Thoracic aorta endothelial cell (primary cell): ENCODE measurements around a stretch of chr10.

DNA sequence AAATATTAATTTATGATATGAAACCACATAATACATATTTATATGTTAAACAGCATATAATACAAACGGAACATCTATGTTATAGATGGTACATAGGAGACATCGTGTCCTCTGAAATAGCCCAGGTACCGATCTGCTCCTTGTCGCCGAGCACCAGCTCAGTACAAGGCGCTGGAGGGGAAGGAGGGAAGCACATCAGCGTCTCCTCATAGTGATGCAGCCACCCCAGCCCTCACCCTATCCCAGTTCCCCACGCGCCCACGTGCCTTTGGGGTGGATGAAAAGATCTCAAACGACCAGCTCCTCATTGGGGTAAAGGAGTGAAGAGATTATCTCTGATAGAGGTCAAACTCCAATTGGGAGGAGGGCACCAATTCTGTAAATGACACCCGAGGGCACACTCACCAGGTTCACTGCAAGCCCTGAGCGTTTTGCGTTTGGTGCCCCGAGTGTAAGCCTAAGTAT is 9.1 kb upstream of the EMX2 start:
- CAGE, long polyA plus RNA = no peak

- CAGE, long polyA plus RNA = no peak
Observed at GRCh38 chr10:117543967-117544613, 1.5 kb downstream of the EMX2 start.

DNA sequence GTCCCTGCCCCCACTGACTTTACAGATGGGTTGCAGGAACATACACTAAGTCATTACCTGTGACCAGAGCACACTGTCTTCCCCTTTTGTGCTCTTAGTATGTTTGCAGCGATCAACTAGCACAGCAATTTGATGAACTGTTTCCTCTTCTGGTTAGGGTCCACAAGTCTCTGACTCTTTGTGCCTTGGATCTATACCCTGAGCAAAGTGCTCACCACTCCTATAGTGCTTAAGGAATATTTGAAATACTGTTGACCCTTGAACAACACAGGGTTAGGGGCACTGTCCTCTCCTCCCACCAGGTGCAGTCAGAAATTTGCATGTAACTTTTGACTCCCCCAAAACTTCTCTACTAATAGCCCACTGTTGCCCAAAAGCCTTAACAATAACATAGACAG is 145.6 kb downstream of the RAB11FIP2 start:
- CAGE, long polyA plus RNA = no peak

GRCh38 chr10:118032406-118032841 is 14.3 kb downstream of the RAB11FIP2 start:
- CAGE, long polyA plus RNA = no peak

GRCh38 chr10:118047176-118047757 is 526 bp upstream of the RAB11FIP2 start:
- CAGE, long polyA plus RNA = no peak

- CAGE, long polyA plus RNA = no peak
Observed at GRCh38 chr10:118269494-118269976, 72.6 kb downstream of the FAM204A start.

DNA sequence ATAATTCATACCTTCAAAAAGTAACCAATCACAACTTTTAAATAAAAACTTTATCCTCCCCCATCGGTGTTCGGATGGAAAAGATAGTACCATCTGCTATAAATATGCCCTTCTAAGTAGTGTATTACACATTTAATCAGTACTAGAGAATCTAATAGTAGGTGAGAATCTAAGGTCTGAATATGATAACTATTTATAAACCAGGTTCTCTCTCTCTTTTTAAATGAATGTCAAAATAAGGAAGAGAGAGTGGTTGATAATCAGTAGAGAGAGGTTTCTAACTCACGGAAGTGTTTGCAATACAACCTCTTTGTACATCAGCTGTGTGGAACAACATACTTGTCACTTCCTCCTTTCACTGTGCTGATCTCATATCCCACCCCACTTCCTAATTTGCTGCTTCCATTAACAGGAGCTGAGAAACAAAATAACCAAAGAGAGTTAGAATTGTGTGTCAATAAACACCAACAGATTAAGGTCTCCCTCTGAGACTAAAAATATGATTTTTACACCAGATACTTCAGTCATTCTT is 25.2 kb downstream of the CACUL1 start:
- CAGE, long polyA plus RNA = no peak

DNA sequence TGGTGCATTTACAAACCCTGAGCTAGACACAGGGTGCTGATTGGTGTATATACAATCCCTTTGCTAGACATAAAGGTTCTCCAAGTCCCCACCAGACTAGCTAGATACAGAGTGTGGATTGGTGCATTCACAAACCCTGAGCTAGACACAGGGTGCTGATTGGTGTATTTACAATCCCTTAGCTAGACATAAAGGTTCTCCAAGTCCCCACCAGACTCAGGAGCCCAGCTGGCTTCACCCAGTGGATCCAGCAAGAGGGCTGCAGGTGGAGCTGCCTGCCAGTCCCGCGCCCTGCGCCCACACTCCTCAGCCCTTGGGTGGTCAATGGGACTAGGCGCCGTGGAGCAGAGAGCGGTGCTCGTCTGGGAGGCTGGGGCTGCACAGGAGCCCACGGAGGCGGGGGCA is 5.1 kb upstream of the CACUL1 start:
- CAGE, long polyA plus RNA = no peak

DNA sequence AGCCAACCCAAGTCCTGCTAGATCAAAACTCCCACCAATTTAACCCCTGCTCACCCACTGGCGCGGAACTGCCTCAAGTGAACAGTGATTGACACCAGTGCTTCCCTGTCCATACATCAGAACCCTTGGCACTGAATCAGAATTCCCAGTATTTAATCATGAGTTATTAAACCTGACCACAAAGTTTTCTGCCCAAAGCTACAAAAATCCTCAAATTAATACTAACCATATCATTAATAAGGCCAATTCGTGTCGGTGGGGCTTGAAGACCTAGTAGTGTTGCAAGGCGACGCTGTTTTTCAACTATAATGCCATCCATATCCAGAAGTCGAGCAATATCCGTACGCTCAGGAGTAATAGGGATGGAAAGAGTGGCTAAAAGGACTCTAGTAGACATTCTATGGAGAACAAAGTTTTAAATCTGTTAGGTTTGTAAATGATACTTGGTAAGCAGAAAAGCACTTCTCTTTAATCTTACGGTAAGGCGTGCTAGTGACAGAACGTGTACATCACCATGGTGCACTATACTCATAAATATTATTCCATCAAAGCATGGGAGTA is 15.4 kb downstream of the EIF3A start:
- CAGE, long polyA plus RNA = no peak

DNA sequence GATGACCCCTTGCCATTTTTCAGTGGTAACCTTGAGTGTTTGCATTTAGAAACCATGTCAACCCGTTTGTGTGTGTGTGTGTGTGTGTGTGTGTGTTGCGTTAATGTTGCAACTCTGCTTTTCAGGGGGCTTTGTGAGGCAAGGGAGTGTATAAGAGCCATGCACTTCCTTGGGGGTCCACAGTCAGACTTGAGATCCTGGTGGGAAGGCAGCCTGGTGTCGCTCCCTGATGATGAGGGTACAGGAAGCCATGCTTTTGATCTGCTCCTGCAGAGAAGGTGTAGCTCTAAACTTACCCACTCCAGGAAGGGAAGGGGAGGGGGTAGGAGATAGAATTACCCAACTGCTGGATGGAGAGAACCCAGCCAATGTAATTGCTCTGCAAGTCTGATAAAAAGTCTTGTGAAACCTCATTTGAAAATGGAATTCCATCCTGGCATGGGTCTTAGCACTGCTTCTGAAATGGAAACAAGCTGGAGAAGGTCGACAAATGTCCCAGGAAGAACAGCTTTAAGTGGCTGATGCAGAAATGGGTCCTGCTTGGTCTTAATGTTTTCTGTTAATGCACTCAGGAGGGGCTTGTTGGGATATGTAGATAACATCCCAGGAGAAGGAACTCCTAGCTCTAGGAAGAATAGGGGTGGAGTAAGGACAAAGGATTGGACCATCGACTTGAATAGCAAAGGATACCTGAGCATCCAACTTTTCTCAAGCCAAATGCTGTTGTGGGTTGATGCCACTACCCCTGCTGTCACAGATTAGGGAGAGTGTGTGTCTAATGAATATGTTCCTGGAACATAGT is 10.8 kb downstream of the GRK5 start:
- CAGE, long polyA plus RNA = no peak

- CAGE, long polyA plus RNA = no peak
Observed at GRCh38 chr10:119243328-119243886, 36.0 kb downstream of the GRK5 start.

GRCh38 chr10:119250630-119251626 is 43.6 kb downstream of the GRK5 start:
- CAGE, long polyA plus RNA = no peak

- CAGE, long polyA plus RNA = no peak
Observed at GRCh38 chr10:119281363-119281937, 74.1 kb downstream of the GRK5 start.

DNA sequence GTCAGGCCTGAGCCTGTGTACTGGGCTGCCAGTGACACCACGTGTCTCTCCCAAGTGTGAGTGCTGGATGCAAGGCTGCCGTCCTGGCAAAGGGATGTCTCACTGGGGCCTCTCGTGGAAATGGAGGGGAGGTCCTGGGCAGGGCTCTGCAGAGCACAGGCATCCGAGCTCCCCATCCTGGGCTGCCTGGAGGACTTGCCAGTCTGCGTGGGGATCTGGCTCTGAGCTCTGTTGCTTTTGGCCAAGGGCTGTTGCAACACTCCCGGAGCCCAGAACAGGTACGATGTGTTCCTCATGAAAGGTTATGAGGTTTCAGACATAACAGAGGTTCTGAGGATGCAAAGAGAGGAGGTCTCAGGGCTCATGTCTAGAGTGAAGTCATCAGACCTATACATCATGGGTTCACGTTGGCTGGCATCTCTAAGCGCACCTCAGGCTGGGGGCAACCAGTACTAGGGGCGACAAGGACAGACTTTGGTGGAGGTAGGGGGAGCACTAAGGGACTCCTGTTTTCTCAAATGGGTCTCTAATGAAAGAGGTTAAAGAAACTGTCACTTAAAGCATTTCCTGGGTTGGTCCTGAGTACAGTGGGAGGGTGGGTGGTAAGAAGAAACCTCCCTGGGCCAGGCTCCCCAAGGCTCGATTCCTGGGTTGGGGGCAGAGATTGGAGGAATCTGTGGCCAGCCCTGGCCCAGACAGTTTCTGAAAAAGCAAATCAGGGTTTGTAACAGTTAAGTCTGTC is 77.5 kb downstream of the GRK5 start:
- CAGE, long polyA plus RNA = no peak

DNA sequence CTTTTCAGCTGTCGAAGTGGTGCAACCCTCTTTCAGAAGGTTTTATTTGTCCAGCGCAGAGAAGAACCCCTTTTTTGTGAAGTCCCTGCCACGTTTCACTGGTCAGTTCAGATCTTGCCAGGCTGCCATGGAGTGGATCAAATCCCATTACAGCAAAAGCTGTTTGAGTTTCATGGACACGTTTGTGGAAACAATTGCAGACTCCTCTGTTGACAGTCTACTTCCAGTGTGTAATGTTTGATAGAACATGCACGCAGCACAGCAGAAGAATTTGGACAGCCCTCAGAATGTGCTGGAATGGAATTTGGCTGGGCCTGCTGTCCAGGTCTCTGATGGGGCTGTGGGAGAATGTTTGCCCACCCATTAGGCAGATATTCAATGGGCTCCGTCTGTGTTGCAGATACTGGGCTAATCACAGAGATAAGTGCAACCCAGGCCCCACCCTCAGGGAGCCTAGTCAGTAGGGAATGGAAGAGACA is 143.2 kb downstream of the GRK5 start:
- CAGE, long polyA plus RNA = no peak

DNA sequence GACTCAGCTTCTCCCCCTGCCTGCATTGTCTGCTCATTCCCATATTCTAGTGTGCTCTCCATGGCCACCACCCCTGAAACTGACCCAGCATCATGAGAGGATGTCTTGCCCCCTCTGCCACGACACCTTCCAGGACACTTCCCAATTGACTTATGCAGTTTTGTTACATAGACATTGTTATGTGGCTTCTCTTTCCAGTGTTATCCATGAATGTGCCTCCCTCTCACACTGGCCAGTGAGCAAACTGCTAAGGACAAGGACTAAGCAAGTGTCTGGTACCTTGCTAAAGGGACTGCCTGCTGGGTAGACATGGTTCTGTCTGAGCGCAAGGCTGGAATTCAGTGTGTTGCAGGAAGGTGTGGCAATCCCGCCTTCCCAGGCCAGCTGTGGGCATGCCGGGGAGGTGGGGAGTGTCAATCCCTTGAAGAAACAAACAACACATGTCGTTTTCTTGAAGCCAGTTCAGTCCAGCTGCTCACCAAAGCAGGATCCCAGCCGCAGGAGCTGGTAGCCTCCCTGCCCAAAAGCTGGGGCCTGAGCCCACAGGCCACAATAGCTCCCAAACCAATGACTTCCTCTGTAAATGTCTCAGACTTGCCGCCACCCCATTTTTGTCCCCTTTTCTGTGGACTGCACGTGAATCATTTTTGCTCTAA is 167.0 kb downstream of the RGS10 start:
- CAGE, long polyA plus RNA = no peak

- CAGE, long polyA plus RNA = no peak
Observed at GRCh38 chr10:119541371-119541940, 1.1 kb downstream of the RGS10 start.

DNA sequence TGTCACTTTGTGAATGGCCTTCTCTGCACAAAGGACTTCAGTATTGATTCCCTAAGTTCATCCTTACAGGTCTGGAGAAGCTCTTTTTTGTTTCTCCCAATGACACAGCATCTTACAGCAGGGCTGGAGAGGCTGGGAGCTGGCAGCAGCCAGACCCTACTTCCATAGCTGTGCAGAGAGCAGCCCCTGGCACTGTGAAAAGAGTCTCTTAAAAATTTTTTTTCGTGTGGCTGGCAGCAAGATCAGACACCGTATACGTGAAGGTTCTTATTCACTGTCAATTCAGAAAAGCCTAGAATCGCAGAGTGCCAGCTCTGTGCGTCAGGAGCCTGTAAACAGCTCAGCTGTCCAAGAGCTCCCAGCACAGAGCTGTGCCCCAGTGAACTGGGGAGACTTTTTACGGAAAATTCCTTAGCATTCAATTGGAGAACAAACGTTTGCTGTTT is 6.5 kb downstream of the BAG3 start:
- CAGE, long polyA plus RNA = no peak

DNA sequence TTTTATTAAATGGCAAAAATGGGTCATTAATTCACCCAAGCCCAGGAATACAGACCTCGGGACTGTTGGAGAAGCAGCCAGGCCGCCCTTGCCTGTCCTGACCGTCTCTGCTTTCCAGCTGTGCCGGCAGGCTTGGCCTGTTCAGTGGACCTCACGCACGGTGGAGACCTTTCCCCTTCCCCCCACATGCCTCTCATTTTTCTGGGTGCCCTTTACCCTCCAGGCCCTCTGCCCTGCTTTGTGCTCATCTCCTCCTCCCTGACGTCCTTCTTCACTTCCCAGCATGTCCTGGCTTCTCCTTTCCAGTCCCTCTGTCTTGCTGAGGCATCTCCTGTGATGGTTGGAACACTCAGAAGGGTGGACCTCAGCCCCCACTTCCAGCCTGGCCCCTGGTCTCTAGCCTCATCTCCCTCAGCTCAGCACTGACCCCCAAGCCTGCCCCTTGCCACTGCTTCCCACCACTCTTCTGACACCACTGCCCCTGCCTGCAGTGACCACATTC is 14.8 kb downstream of the BAG3 start:
- CAGE, long polyA plus RNA = no peak

GRCh38 chr10:119724343-119725461 is 1.1 kb upstream of the INPP5F start:
- CAGE, long polyA plus RNA = no peak